ENCODE measurements around the gene HDDC3.

DNA sequence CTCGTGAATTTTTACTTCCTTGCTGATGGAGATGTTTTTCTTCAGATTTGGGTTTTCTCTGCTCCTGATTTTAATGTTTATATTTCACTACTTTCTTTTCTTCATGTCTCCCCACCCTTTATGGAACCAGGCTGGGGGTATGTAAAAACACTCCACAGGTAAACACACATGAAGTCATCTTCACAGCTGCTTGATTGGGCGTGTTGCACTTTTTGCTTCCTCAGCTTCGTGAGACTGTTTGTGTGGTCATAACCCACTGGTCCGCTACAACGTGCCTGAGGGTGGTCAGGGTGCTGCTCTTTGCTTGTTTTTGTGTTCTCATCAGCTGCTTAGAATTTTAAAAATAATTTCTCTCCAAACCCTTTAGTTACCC, 13.7 kb downstream of the SEMA4B start:
- PRO-cap: no peak

GRCh38 chr15:90223438-90224102, 10.2 kb downstream of the CIB1 start:
- PRO-cap: no peak

- PRO-cap: no peak
Observed at GRCh38 chr15:90419715-90420479, 31.9 kb downstream of the IQGAP1 start.

GRCh38 chr15:90425951-90426371, 37.9 kb downstream of the IQGAP1 start:
- PRO-cap: no peak

DNA sequence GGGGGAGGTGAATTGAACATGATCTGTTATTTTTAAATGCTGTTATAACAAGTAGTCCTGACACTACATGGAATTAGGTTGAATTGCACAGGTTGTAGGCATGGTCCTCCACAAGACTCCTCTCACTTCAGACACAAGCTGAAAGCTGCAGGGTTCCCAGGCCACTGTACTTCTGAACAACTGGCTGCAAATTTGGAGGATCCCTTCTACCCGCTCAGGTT, 66.6 kb downstream of the IQGAP1 start:
- PRO-cap: no peak

GRCh38 chr15:90484066-90484437, 45.7 kb upstream of the CRTC3 start:
- PRO-cap: no peak

DNA sequence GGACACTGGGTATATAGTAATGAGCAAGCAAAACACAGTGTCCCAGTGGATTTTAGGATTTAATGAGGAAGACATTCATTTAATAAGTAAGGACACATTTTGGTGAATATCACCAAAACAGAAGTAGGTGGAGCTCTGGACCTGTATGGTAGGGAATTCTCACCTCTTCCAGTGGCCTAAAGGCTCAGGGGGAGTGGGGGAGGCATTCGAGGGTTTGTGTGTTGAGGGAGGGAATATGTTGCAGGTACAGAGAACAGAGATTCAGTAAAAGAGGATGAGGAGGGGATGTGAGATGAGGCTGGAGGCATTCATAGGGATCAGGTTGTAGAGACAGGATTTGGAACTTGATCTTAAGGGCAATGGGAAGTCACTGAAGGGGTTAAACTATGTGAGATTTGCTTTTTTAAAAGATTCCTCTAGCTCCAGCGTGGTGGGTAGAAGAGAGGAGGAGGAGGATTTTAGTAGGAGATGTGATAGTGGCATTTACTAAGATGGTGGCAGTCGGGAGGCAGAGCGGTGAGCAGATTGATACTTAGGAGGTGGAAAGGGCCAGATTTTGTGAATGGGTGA, 4.0 kb downstream of the CRTC3 start:
- PRO-cap: no peak

GRCh38 chr15:90564023-90564700, 34.4 kb downstream of the CRTC3 start:
- PRO-cap: no peak

DNA sequence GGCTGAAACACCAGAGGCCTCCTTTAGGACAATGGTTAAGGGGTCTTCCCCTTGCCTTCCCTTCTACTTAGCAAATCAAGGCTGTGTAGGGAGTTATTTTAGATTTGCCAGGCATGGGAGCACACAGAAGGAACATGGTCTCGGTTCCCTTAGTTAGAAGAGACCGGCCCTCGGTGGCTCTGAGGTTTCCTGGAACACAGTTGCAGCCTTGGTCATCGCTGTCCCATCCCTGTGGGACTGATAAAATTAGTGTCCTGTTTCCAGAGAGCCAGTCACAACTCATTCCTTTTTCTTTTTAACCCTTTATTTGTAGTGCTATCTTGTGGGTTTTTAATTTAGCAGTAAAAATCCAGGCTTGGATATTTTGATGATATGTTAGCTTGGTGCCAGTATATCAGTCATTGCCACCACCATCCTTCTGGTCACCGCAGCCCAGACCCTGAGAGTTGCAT, 81.5 kb downstream of the CRTC3 start:
- PRO-cap: no peak

DNA sequence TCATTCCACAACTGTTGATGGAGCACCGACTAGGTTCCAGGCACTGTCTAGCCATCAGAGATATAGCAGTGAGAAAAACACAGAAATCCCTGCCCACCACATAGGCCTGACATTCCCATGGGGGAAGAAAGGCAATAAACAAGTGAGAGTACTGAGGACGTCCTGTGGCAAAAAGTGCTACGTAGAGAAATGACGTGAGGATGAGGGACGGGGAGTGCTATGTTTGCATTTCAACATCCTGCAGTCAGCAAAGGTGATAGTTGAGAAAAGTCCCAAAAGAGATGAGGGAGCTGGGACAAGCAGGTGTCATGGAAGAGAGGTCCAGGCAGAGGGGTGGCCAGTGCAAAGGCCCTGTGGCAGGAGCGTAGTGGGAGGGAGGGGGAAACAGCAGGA, 10.5 kb upstream of the FURIN start:
- PRO-cap: no peak

DNA sequence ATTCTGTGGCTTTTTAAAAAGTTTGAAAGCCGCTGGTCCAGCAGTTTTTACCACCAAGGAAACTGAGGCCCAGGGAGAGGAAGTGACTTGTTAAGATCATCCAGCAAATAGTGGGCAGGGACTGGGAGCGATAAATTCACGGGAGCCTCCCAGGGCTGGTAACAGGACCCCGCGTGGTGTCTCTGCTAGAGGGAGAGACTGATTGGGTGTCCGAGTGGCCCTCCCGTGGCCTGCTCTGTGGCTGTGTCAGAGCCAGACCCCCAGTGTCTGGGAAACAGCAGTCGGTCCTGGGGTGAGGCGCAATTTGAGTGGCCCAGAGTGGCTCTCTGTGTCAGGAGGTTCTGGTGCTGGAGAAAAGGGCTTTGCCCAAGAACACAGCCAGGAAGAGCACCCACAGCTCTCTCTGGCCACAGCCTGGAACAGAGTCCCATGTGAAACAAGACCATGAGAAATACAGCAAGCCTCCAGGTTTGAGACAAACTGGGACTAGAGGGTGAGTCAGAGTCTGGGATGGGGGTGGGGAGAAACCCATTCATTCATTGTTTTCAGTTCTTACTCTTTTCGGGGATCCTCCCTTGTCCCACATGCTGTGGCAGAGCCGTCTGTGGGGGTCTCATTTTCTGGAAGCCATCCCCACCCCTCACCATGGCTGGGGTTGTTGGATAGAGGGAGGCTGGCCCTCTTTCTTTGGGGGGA, 4.4 kb downstream of the FURIN start:
- PRO-cap: no peak

- PRO-cap: no peak
Observed at GRCh38 chr15:90876827-90877365, 7.4 kb upstream of the FES start.

- PRO-cap: no peak
Observed at GRCh38 chr15:90917011-90917726, 14.1 kb downstream of the MAN2A2 start.

DNA sequence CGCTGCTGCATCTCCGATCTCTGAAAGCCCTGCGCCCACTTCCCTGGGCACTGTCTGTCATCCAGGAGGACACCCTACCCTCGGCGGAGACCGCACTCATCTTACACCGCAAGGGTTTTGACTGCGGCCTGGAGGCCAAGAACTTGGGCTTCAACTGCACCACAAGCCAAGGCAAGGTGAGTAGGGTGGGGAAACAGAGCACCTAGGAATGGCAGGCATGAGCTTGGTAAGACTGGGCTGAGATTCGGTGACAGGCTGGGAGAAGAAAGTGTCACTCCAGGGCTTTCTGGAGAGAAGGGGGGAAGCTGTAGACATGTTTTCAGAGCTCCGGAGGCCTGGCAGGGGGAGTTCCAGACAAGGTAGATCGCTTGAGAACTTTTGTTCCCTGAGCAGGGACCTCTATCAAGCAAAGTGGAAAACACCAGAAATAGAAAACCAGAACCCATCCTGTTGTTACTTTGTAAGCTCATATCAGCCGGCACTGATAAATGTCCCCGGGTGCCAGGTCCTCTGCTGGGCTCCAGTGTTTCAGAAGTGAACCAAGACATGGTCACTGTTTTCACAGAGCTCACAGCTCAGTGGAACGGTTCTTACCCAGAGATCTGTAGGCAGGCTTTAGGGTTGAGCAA, 13.7 kb downstream of the HDDC3 start:
- PRO-cap: no peak

- PRO-cap: no peak
Observed at GRCh38 chr15:90919692-90920388, 12.5 kb downstream of the HDDC3 start.

DNA sequence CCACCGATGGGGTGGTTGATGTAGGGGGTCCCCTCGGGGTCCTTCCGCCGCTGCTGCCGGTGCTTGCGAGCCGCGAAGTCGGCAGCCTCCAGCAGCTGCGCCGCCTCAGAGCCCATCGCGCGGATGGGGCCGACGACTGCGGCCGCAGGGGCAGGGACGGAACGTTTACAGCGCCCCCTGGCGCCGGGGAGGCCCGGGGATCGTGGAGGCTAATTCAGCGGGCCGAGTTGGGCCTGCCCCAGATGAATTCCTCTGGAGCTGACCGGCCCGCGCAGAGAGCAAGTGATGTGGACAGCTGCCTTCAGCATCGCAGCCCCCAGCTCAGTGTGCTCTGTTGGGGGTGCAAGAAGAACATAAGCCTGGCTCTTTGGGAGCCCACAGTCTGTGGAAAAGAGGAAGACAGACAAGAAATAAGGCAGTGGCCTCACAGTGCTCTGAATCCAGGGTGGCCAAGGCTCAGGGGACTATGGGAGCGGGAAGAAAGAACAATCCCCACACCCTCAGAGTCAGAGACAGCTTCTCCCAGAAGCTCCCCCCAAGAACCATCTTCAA, at the start of gene HDDC3:
Gene HDDC3 (minus strand): TSS at position 125 of the 552 bp plus-strand sequence.
- PRO-cap: bidirectional peak, plus-strand start at position 274 of the sequence, minus-strand start at position 125 of the sequence

GRCh38 chr15:91408459-91409315, 308.6 kb downstream of the SV2B start:
- PRO-cap: no peak

DNA sequence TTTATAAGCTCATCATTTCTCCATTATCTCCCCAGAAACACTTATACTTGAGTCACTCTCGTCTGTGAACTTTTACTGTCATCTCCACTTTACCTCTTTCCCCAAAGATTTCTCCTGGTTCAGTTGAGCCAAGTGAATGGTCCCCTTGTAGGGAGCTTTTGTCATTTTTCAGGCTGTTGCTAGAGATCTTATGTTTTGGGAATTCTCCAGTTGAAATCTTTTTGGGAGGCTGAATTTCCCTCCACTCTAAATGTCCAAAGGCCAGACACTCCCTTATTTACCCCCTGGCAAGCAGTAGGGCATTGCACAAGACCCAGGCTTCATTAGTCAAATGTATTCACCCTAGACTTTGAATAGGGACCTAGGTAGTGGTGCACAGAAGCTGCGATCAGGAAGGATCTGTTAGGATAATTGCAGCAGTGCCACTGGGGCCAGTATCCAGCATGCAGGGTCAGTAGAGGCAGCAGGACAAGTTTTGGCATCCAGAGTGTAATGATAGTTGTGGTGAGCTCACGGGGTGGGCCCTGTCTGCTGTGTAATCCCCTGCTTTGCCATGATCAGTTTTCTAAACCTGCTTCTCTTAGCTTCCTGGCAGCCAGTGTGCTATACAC, 356.5 kb upstream of the SLCO3A1 start:
- PRO-cap: no peak

DNA sequence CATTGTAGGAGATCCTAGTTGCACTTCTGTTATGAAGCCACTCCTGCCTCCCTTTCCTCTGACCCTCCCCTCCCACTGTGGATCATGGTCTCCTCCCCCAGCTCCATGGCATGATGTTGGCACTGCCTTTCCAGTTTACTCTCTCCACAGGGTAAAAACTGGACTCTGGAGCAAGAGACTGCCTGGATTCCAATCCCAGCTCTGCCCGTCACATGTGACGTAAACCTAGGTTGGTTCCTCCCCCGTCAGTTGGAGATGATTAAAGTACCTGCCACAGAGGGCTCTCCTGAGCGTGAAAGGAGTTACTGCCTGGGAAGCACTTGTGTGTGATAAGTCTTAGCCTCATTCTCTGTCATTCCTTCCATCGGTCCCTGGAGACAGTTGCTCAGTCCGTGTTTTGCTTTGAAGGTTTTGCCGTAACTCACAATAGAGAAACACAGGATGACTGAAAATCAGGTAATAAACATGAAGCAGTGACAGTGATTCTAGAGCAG, 21.8 kb downstream of the SLCO3A1 start:
- PRO-cap: no peak

- PRO-cap: no peak
Observed at GRCh38 chr15:92017118-92017751, 163.7 kb downstream of the SLCO3A1 start.

All from WTC11 (cell line).